Measurements from ENCODE around the gene PAM.

DNA sequence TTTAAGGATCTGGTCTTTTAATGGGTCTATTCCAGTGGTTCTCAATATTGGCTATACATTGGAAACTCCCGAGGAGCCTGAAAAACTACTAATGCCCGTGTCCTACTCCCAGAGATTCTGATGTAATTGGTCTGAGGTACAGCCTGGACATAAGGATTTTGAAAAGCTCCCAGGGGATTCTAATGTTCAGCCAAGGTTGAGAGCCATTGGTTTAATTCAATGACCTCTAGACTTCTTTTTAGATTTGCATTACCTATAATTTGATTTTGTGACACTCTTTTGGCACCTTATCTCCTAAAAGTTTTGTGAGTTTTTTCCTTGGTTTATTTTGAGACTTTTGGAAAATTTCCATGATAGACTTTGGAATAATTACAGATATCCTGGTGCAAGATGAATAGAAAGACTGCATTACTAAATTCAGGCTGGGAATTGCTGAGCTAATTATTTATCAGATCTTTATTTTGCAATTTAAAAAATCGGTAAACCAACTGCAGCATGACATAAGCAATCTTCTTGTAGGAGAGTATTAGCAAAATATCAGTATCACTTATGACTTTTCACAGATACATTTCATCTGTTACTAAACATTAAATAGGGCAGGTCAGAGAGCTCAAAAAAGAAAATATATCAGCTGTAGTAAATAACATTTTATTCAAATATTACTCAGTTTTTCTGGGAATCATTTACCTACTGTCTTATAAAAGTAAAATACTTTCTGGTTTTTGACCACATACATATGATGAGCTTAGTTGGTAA is 91.6 kb upstream of the ELL2 start:
- PRO-cap: no peak
CAGE:
- cytosol, long polyA plus RNA: no peak
- long polyA plus RNA: no peak
- nucleus, long polyA plus RNA: no peak

GRCh38 chr5:96146730-96147207 is 185.1 kb upstream of the ELL2 start:
- PRO-cap: no peak
CAGE:
- cytosol, long polyA plus RNA: no peak
- long polyA plus RNA: no peak
- nucleus, long polyA plus RNA: no peak

- PRO-cap: no peak
CAGE:
- cytosol, long polyA plus RNA: no peak
- long polyA plus RNA: no peak
- nucleus, long polyA plus RNA: no peak
Observed at GRCh38 chr5:96336366-96336714, 96.7 kb downstream of the PCSK1 start.

- PRO-cap: no peak
CAGE:
- cytosol, long polyA plus RNA: no peak
- long polyA plus RNA: no peak
- nucleus, long polyA plus RNA: no peak
Observed at GRCh38 chr5:96686246-96686884, 24.2 kb downstream of the CAST start.

- PRO-cap: no peak
CAGE:
- cytosol, long polyA plus RNA: no peak
- long polyA plus RNA: no peak
- nucleus, long polyA plus RNA: no peak
Observed at GRCh38 chr5:96923873-96924445, 11.9 kb upstream of the LNPEP start.

GRCh38 chr5:98770694-98770949 is 2.8 kb upstream of the RGMB start:
- PRO-cap: no peak
CAGE:
- cytosol, long polyA plus RNA: no peak
- long polyA plus RNA: no peak
- nucleus, long polyA plus RNA: no peak

DNA sequence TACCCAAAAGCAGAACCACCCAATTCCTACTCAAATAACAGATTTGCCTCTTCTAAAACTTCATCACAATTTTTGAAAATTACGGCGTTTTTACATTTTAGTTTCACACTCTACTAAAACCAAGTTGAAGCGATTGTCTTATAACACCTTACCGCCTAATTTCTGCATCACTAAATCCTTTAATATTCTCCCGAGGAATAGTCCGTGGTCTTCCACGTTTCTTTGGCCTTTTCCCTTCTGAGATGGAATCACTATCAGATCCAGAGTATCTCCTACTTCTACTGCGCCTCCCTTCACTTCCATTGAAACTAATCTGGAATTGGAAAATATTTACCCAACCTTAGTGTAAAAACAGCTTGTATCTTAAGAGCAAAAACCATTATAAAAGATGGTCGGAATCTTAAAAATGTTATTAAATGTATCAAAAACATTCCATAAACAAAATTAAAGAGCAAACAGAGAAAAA is 52.5 kb downstream of the CHD1 start:
- PRO-cap: no peak
CAGE:
- cytosol, long polyA plus RNA: no peak
- long polyA plus RNA: no peak
- nucleus, long polyA plus RNA: no peak

DNA sequence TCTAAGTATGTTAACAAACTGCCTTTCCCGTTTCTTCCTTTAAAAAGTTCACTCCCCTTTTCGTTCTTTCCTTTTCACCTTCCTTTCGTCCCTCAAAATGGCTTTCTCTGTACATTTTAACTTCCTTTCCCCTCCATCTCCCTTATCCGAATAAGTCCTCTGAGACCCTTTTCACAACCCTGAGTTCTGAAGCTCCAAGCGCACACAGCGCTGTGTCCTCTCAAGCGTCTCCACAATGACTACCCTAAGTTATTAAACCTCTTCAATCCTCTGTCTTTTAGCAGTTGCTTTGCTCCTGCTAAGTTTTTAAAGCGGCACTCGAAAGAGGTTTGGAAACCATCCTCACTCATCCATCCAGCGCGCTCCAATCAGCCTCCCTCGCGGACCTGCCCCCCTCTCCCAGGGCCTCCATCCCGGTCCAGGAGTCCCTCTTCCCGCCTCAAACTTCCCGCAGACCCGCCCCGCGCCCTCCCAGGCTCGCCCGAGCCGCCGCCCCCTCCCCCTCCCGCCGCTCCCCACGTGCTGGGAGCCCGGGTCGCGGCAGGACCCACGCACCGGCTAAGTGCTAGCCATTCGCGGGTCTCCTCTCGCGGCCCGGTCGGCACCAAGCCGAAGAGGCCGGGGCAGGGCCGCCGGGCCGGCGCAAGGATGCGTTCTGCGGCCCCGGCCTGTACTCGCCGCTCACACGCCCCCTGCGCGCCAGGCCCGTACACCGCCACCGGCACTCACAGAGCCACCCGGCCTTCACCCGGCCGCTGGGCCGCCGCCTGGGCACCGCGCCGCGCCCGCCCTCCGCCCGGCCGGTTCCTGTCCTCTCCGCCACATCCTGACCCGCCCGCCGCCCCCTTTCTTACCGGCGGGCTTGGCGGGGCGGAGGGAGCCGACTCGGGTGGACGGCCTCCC is 871 bp downstream of the CHD1 start:
- PRO-cap: no peak
CAGE:
- cytosol, long polyA plus RNA: no peak
- long polyA plus RNA: no peak
- nucleus, long polyA plus RNA: no peak

GRCh38 chr5:100050654-100051034 is 484.5 kb upstream of the FAM174A start:
- PRO-cap: no peak
CAGE:
- cytosol, long polyA plus RNA: no peak
- long polyA plus RNA: no peak
- nucleus, long polyA plus RNA: no peak

DNA sequence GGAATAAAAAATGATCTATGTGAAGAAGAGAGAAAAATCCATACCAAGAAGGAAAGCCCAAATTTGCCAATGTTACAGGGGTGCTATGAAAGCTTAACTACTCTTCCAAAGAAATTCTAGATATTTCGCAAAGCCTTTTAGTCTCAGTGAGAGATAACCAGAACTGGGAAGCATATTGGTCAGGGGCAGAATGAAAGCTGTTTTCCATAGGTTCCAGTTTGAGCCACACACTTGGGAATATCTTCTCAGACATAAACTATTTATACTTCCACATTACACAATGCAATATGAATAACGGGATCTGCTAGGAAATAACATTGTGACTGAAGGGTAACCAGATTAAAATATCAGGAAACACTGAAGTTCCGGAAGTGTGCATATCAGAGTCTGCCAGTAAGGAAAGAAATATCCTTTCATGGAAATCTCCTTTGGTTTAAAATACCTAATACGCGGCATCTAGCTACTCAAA is 56.4 kb downstream of the ST8SIA4 start:
- PRO-cap: no peak
CAGE:
- cytosol, long polyA plus RNA: no peak
- long polyA plus RNA: no peak
- nucleus, long polyA plus RNA: no peak

DNA sequence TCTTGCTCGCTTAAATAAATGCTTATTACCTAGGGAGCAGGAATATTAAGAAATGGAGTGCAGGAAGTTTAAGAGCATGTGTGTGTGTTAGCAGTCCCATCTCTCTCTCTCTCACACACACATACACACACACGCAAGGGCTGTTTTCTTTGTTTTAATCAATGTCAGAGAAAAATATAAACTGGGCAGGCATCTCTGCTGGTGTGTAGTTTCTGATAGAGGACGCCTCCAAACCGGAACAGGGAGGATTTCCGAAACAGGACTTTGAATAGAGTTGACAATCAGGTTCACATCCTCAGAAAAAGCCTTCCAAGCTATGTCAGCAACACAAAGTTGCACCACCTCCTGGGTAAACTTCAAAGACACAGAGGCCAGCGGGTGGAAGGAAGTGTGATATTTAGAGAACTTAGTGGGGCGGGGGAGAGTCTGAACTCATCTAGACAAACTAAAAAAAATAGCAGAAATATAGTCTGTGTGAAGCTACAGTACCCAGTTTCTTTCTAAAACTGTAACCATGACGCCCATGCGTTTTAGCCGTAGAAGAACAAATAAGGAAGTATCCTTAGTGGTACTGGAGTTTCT is 1.2 kb downstream of the ST8SIA4 start:
- PRO-cap: no peak
CAGE:
- cytosol, long polyA plus RNA: no peak
- long polyA plus RNA: no peak
- nucleus, long polyA plus RNA: no peak

- PRO-cap: no peak
CAGE:
- cytosol, long polyA plus RNA: no peak
- long polyA plus RNA: no peak
- nucleus, long polyA plus RNA: no peak
Observed at GRCh38 chr5:101145214-101145484, 242.1 kb upstream of the ST8SIA4 start.

DNA sequence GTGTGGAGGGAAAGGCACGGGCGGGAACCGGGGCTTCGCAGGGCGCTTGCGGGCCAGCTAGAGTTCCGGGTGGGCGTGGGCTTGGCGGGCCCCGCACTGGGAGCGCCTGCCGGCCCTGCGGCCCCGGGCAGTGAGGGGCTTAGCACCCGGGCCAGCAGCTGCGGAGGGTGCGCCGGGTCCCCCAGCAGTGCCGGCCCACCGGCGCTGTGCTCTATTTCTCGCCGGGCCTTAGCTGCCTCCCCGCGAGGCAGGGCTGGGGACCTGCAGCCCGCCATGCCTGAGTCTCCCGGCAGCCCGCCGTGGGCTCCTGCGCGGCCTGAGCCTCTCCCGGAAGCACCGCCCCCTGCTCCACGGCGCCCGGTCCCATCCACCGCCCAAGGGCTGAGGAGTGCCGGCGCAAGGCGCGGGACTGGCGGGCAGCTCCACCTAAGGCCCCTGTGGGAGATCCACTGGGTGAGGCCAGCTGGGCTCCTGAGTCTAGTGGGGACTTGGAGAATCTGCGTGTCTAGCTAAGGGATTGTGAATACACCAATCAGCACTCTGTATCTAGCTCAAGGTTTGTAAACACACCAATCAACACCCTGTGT is 141.1 kb downstream of the SLCO4C1 start:
- PRO-cap: no peak
CAGE:
- cytosol, long polyA plus RNA: no peak
- long polyA plus RNA: no peak
- nucleus, long polyA plus RNA: no peak

DNA sequence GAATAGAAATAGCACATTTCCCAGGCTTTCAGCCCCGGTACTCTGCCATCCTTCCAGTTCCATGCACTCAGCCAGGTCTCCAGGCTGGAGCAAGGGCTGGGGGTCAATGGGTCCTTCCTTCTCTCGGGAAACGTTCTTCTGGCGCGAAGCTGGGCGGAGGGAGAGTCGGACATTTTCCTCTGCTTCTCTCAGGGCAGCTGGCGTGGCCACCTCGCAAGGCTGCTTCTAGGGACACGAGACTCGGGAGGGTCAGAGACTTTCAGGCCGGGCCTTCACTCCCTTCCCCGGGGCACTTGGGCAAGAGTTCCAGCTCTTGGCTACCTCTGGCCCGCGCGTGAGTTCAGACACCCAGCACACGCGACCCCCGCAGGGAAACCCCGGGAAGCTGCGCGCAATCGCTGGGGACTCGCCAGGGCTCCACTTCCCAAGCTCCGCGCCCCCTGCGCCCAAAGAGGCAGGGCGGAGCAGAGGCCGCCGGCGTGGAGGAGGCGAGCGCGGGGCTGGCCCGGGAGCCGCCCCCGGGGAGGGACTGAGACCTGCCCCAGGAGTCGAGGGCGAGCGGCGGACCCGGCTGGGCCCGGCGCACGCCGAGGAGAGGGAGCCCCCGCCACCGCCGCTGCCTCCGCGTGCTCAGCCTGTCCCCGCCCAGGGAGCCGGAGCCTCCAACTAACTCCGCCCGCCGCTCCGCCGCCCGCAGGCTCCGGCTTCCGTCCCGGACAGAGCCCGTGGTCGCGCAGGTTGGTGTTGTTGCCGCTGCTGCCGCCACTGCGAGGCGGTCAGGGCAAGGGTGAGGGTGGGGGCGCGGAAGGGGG is at the start of gene PAM:
PAM (plus strand) TSS at position 694 of the 812 bp plus-strand sequence.
- PRO-cap: bidirectional peak, plus-strand start at position 557 of the sequence, minus-strand start at position 595 of the sequence
CAGE:
- cytosol, long polyA plus RNA: no peak
- long polyA plus RNA: start-site peak on the plus strand centred at position 703 of the sequence, 33 bp wide, 13 and 5 reads in 2 replicates
- nucleus, long polyA plus RNA: no peak

GRCh38 chr5:102865112-102865545 is 110.0 kb downstream of the PAM start:
- PRO-cap: no peak
CAGE:
- cytosol, long polyA plus RNA: no peak
- long polyA plus RNA: no peak
- nucleus, long polyA plus RNA: no peak

DNA sequence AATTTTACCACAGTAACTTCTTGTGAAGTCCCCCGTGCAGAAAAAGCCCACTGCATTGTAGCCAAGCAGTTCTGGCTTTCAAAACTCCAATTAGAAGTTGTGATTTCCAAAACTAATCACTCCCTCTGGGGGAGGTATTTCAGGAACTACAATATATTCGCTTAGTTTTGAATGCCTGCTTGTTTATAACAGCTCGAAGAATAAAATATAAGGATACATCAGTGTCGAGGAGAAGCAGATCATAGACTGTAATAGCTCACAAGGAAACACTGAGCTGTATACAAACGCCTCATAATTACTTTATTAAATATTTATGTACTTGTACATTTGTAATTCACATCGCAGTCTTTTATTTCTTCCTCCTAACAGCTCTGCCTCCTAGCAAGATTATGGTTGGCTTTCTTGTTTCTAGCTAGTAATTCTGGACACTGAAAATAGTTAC is 111.3 kb downstream of the PAM start:
- PRO-cap: no peak
CAGE:
- cytosol, long polyA plus RNA: no peak
- long polyA plus RNA: no peak
- nucleus, long polyA plus RNA: no peak

DNA sequence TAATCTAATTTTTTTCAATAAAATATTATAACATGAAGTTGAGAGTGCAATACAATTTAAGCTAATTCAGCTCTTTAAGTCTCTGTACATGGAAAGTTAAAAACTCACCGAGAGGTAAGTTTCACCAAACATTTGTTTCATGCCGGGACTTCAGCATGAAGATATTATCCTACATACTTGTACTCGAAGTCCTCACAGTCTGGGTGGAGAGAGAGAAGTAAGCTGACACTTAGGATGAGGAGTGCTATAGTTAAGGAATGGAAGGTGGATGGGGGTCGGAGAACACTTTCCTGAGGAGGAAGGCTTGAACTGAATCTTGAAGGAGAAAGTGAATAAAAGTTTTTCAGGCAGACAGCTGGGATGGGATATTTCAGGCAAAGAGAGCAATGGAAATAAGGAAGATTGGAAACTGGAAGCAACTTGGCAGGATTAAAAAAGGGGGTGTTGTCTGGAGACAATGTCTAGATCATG is 167.0 kb downstream of the PAM start:
- PRO-cap: no peak
CAGE:
- cytosol, long polyA plus RNA: no peak
- long polyA plus RNA: no peak
- nucleus, long polyA plus RNA: no peak

DNA sequence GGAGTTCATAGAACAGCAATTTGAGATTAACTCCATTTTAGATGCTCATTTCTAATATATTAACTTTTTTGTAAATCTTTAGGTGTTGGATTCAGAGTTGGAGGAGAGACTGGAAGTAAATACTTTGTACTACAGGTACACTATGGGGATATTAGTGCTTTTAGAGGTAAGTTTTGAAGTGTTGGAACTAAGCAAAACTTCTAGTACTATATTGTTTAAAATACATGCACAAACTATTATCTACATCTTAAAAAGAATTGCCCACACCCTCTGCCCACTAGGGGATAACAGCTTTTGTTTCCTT is 171.3 kb downstream of the PAM start:
- PRO-cap: no peak
CAGE:
- cytosol, long polyA plus RNA: no peak
- long polyA plus RNA: no peak
- nucleus, long polyA plus RNA: no peak

- PRO-cap: no peak
CAGE:
- cytosol, long polyA plus RNA: no peak
- long polyA plus RNA: no peak
- nucleus, long polyA plus RNA: no peak
Observed at GRCh38 chr5:103118480-103118689, 1.6 kb downstream of the GIN1 start.

- PRO-cap: no peak
CAGE:
- cytosol, long polyA plus RNA: no peak
- long polyA plus RNA: no peak
- nucleus, long polyA plus RNA: no peak
Observed at GRCh38 chr5:103120667-103121457, 761 bp downstream of the PPIP5K2 start.

Measured in A549 (cell line).